T-cell (primary cell): ENCODE data around the genes TDRD5 and CACNA1E.

DNA sequence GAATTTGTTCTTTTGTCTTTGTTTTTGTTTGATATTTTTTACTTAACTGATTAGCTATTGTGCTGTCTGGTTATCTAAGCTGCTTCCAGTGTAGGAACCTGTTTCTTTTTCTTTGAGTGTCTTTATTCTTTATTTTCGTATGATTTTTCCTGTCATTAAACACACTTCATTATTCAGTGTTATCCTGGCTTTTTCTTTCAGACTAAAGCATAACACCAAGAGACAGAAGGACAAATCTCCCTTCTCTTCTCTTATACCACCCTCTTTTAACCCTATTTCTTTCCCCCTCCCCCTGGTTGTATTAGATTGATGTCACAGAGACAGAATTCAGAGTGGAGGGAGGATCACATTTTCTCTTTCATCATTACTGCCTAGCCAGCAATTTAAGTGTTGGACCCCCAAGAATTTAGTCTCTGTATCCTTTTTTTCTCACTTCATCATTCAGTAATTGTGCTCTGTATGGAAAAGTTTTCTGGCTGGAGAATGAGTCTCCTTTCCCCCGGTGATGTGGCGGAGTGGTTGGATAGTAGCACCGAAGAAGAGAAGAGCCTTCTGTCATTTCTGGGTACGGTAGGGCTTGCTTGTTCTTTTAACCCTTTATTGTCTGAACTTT is 124.9 kb downstream of the CLEC20A start:
- PRO-cap, 7 experiments, result no peak in any of the 7 experiments

DNA sequence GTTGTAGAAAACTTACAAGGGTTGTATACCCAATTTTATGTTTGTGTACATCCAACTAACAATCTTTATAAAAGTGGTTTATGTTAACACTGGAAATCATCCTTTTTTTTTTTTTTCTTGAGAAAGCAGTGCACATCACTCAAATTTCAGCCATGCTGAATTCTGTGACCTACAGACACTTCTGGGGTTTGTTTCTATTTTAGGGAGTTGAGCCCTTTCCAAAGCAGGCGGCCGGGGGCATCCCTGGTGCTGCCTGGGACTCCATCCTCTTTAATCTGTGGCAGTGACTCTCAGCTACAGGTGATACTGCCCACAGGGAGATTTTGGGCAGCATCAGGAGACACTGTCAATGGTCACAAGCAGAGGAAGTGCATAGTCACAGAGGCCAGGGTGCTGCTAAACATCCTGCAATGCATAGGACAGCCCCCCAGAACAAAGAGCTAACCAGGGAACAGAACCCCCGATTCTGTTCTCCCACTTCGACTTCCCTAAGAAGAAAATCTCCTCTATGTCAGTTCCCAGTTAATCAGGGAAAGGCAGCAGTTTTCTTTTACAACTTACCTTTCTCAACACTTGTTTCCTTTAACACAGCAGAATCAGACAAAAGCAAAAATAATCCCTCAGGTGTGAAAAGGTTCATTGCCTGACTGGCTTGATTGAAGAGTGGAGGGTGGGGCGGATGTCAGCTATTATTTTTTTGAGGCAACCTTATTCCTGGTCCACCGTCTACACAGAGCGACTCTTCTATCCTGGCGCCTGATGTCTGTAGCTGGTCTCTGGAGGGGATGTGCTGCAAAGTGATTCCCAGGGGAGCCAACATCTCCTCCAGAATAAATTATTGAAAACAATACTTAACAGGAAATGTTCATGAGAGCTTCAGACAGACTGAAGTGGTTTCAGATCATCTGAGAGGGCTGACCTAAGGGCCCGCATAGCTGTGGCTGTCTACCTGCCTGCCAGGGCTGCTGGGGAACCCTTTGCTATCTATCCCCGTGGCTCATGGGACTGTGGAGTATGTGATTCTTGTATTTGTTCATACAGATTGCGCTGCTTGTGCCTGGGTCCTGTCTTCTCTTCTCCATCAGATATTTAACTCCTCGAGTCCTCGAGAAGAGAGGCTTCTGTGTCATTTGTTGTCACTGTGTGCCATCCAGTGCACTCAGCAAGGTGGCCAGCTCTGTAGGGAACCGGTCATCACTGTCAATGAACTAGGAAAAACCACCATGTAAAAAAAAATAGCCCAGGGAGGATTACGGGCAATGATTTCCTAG is 66.5 kb downstream of the TEX35 start:
- PRO-cap, 7 experiments, result no peak in any of the 7 experiments

- PRO-cap, 7 experiments, result no peak in any of the 7 experiments
Measured at GRCh38 chr1:178620792-178621241, 104.2 kb upstream of the RALGPS2 start.

DNA sequence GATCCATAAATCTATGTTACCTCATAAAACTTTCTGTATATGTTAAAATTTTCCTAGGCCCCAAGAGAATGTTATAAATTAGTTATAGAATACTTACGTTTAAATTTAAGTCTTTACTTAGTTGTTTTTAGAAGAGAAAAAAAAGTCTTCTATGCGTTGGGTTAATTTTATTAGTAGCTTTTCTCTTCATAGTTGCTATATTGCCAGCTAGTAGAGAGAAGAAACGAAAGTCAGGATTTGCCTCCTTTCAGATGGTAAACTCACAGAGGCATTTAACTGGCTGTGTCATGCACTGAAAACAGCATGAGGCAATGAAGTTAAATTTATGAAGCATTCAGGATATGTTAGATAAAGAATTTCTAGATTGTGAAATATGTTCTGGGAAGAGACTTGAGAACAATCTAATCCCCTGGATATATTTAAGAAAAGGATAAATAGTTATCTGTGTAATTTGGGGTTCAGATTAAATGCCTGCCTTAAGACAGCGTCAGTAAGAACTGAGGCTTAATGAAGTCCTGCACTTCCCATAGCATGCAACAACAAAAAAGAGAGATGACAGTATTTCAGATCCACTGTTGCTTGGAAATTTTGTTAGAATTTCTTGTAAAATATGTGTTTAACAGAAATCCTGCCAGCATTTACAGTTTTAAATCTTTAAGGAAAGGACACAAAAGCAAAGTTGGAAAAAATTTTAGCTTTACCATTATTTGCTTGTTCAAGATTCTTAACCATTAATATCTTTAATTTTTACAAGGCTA is 1.7 kb downstream of the ANGPTL1 start:
- PRO-cap, 7 experiments, result no peak in any of the 7 experiments

DNA sequence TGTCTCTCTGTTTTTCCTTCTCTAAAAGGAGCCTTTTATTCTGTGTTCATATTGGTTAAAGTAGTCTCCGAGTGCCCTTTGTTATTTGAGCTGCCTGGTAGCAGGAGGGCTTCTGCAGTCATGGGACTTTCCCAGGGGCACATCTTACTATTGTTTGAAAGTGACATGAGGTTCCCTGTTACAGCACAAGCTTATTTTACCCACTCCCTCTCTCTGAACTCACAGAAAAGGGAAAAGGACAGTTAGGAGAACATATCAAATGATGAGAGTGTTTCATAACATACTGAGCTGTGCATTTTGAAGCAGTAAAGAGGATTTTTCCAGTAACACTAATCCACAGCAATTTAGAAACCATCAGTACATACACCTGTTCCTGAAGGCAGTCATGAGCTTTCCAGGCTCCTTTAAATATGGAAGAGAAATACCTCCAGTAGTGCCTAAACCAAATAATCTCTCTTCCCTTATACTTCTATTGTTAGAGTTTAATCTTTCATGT is 58.2 kb upstream of the ANGPTL1 start:
- PRO-cap, 7 experiments, result no peak in any of the 7 experiments

DNA sequence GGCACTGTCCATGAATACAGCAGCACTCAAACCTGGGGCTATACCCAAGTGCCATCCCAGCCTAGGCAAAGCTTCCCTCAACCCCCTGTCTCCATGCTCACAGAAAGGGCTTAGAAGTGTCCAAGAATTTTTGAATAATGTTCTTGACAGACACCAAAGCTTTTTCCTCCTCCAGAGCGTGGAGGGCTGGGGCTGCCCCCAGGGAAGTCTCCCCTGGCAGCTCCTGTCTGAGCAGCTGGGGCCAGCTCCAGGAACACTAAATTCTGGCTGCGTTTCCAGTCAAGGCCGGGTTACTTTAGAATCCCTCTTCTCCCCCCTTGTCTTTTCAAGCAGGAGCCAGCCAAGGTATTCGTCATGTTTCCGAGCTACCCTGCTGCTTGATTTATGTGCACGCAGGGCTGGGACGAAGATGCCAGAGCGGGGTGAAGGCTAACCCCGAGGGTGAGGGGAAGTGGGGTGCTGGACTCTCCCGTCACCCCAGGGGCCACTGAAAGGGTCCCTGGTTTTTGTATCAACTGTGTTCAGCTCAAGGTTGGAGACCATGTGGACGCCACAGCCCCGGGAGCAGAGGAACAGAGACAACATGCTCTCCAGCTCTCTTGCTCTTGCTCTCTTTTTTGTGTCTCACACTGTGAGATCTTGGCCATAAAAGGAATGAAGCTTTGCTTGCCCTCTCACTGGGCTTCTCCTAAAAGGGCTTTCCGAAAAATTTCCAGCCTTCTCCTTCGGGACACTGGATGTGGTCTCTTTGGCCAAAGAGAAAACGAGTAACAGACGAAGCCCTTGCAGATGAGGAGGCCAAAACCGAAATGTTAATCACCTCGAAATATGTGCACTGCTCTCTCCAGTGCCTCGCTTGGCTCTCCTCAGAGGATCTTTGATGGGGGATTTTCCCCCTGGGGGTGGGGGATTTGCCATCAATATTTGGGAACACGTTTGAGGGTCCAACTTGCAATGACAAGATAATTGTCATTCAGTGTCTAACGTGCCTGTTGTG is 68.2 kb upstream of the ANGPTL1 start:
- PRO-cap, 7 experiments, result no peak in any of the 7 experiments

DNA sequence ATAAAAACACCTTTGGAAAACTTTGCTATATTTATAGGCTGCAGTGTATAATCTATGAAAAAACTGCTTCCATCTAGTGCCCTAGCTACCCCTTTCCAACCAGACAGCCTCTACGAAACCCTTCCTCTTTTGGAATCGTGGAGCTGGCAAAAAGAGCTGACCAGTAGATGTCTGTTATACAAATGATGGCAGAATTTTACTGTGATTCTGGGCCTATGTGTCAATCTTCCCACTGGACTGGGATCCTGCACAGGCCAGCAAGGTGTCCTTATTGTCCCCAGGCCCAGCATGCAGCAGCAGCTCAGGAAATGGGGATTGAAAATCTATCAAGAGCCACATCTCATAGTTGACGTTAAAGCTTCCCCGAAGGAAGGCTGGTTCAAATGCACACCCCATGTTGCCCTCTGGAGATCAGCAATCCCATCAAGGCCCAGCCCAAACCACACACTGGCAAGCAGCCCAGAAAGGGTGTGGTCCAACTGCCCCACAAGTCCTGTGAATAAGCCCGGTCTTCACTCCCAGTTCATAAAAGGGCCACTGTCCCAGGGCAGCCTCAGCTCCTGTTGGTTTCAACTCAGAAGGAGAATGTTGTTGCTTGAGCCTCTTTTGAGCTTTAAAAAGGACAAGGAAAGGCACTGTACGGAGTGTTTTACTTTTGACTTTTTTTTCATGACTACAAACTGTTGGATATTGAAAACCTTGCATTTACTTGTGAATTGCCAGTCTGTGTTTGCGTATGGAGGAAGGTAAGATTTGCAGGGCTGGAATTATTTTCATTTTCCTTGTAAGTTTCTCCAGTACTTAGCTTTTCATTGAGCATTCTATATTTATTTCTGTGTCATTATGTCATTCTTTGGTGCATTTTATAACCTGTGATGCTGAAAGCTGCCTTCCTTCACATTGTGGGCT is 8.7 kb upstream of the FAM20B start:
- PRO-cap, 7 experiments, result no peak in any of the 7 experiments

DNA sequence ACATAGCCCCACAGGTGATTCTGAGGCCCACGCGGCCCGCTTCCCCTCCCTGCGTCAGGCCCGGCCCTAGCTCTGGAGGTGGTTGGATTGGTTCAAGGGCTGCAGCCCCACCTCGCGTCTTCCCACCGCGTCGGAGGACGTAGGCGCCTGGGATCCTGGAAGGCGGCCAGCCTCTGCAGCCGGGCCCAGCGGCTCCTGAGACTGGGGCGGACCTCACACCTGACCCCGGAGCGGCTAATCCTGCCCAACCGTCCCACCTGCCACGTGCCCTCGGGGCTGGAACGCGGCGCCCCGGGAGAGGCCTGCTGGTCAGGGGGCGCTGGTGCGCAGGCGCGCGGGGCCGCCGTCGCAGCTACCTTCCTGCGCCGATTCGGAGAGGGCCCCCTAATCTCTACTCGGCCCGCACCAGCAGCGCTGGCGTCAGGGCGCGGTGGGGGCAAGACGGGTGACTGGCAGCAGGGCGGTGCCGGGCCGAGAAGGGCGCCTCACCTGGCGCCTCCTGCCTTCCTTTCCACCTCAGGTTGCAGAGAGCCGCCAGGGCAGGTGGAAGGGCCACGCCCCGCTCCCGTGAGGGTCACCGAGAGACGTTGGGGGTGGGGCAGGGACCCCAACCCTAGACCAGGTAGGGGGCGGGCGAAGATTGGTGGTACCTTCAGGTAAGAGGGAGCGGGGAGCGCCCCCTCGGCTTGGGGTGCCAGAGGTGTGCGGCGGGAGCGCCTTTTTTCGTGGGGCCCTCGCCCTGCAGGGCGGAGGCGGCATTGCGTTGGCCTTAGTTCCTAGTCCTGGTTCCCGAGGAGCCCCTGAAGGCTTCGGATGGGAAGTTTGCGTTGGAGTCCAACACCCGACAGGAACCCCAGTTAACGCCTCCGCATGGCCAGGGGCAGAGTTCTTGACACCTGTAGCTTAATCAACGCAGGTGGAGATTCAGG is at the start of gene TDRD5:
TDRD5 (plus strand) TSS at position 329 of the 929 bp plus-strand sequence.
- PRO-cap, 7 experiments, result no peak in any of the 7 experiments

DNA sequence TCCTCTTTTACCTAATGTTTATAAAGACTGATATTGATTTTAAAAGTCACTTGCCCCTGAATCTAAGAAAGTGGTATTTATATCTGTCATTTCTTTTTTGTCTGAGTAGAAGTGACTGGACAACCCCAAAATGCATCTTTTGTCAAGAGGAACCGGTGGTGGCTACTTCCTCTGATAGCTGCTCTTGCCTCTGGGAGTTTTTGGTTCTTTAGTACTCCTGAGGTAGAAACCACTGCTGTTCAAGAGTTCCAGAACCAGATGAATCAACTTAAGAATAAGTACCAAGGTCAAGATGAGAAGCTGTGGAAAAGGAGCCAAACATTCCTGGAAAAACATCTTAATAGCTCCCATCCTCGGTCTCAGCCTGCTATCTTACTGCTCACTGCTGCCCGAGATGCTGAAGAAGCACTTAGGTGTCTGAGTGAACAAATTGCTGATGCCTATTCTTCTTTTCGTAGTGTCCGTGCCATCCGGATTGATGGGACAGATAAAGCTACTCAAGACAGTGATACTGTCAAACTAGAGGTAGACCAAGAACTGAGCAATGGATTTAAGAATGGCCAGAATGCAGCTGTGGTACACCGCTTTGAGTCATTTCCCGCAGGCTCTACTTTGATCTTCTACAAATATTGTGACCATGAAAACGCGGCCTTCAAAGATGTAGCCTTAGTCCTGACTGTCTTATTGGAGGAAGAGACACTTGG is 35.4 kb downstream of the TOR1AIP1 start:
- PRO-cap, 7 experiments, result peak in 1 of 7 experiments; most common plus-strand start position 295 of the sequence (in 1)

DNA sequence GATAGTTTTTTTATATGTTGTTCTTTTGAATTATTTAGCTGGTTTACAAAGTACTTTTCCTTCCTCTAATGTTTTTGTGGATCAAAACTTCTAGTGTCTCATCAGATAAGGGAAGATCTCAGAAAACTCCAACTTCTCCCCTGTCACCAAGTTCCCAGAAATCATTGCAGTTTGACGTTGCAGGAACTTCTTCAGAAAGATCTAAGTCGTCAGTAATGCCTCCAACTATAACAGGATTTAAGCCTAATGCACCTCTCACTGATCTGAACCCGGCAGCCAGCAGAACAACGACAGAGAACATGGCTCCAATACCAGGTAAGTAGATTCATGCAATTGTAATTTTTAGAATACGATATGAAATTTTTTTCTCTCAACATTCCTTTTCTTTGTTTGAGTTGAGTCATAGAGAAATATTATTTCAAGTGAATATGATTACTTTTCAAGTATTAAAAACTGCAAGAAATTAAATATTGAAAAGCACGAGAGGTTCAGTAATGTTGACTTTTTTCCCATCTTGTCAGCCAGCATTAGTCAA is 79.2 kb downstream of the CEP350 start:
- PRO-cap, 7 experiments, result no peak in any of the 7 experiments

DNA sequence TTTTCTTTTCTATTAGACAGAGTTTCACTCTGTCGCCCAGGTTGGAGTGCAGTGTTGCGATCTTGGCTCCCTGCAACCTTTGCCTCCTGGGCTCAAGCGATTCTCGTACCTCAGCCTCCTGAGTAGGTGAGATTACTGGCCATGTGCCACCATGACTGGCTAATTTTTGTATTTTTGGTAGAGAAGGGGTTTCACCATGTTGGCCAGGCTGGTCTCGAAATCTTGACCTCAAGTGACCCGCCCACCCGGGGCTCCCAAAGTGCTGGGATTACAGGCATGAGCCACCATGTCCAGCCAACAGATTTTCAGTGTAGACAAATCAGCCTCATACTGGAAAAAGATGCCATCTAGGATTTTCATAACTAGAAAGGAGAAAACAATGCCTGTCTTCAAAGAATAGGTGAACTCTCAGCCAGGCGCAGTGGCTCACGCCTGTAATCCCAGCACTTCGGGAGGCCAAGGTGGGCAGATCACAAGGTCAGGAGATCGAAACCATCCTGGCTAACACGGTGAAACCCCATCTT is 66.4 kb downstream of the LHX4 start:
- PRO-cap, 7 experiments, result no peak in any of the 7 experiments

DNA sequence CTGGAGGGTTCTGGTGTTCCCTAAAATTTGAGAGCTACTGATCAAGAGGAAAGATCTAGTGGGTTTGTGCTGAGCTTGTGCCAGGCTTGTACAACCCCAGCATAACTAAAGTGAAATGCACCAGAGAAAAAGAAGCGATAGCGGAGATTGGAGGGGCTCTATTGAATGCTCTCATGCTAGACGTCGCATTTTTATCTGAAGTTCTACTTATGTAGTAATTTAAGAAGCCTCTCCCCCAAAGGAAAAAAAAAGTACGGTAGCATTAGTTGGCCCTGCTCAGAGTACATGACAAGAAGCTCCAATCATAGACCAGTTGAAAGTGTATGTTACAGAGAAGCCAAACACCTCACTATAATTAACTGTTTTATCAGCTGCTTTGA is 36.6 kb upstream of the ACBD6 start:
- PRO-cap, 7 experiments, result no peak in any of the 7 experiments

- PRO-cap, 7 experiments, result peak in 1 of 7 experiments; most common plus-strand start chr1:181013498 (in 1)
Measured at GRCh38 chr1:181013222-181014060, 9.2 kb downstream of the STX6 start.

GRCh38 chr1:181117586-181117994 is 29.1 kb downstream of the IER5 start:
- PRO-cap, 7 experiments, result no peak in any of the 7 experiments

- PRO-cap, 7 experiments, result no peak in any of the 7 experiments
Measured at GRCh38 chr1:181134517-181135438, 46.3 kb downstream of the IER5 start.

- PRO-cap, 7 experiments, result no peak in any of the 7 experiments
Measured at GRCh38 chr1:181142192-181142797, 53.8 kb downstream of the IER5 start.

DNA sequence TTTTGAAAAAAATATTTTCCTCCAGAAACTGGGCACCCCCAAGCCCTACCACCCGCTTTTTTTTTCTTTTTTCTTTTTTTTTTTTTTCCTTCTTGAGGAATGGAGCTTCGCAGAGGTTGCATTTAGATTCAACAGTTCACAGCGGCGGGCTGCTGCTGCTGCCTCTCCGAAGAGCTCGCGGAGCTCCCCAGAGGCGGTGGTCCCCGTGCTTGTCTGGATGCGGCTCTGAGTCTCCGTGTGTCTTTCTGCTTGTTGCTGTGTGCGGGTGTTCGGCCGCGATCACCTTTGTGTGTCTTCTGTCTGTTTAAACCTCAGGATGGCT is at the start of gene CACNA1E:
CACNA1E (plus strand) TSS at position 89 of the 322 bp plus-strand sequence.
- PRO-cap, 7 experiments, result no peak in any of the 7 experiments

DNA sequence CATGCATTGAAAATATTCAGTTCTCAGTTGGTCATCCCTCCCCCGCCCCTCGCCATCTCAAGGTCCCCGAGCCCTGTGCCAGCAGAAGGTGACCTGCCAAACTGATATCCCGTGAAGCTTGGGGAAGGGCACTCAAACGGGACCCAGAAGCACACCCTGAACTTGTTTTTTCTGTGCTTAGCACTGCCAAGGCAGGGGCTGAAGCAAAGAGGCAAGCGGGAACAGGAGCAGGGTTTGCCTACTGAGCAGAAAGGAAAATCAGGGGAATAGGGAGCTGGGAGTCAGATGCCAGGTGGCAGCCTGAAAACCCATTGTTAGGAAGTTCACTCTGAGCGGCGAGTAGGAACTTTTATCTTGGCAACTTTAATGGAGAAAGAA is 68.0 kb upstream of the ZNF648 start:
- PRO-cap, 7 experiments, result no peak in any of the 7 experiments

GRCh38 chr1:182143126-182143711 is 81.7 kb upstream of the ZNF648 start:
- PRO-cap, 7 experiments, result no peak in any of the 7 experiments

GRCh38 chr1:182340293-182340868 is 51.2 kb downstream of the GLUL start:
- PRO-cap, 7 experiments, result no peak in any of the 7 experiments